ENCODE measurements around the genes SCOC, ELMOD2 and ZNF330.

- RAMPAGE, long total RNA = no peak
- RRBS = 7% methylated on average over 3 of the region's 9 CpGs
PRO-cap:
- standard = no peak
- CoPRO, capped RNA only, 2 experiments = no peak in any of the 2 experiments
- CoPRO, capped and uncapped RNA, 2 experiments = no peak in any of the 2 experiments
- CoPRO, uncapped RNA only, 2 experiments = no peak in any of the 2 experiments
CAGE:
- cytosol, long polyA plus RNA = no peak
- long polyA plus RNA = no peak
- nucleolus, long total RNA = no peak
- nucleus, long polyA plus RNA = no peak
Measured at GRCh38 chr4:139764046-139764550, 98.5 kb downstream of the MGST2 start.

- RAMPAGE, long total RNA = no peak
- RRBS = no CpG with 5 or more reads among the region's 4 CpGs
PRO-cap:
- standard = no peak
- CoPRO, capped RNA only, 2 experiments = no peak in any of the 2 experiments
- CoPRO, capped and uncapped RNA, 2 experiments = no peak in any of the 2 experiments
- CoPRO, uncapped RNA only, 2 experiments = no peak in any of the 2 experiments
CAGE:
- cytosol, long polyA plus RNA = no peak
- long polyA plus RNA = no peak
- nucleolus, long total RNA = no peak
- nucleus, long polyA plus RNA = no peak
Measured at GRCh38 chr4:139875542-139875882, 209.9 kb downstream of the MGST2 start.

GRCh38 chr4:139978592-139979081, 175.3 kb downstream of the MAML3 start:
- RAMPAGE, long total RNA = no peak
- RRBS = no CpG with 5 or more reads among the region's 2 CpGs
PRO-cap:
- standard = no peak
- CoPRO, capped RNA only, 2 experiments = no peak in any of the 2 experiments
- CoPRO, capped and uncapped RNA, 2 experiments = no peak in any of the 2 experiments
- CoPRO, uncapped RNA only, 2 experiments = no peak in any of the 2 experiments
CAGE:
- cytosol, long polyA plus RNA = no peak
- long polyA plus RNA = no peak
- nucleolus, long total RNA = no peak
- nucleus, long polyA plus RNA = no peak

DNA sequence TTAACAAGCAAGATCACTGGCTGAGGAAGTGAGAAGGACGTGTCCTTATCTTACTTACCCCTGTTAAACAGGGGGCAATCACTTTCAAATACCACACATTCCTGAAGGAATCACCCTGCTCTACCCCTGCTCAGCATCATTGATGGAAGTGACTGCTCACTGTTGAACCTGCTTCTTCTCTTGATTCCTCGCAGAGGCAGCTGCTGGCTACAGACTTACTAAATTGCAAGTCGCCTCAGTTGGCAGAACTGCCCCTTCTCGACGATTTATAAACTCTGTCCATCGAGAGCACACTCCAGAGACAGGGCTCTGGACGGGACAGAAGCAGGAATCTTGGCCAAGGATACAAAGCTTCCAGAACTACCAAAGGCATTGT, 165.2 kb downstream of the MAML3 start:
- RAMPAGE, long total RNA = no peak
- RRBS = no CpG with 5 or more reads among the region's 7 CpGs
PRO-cap:
- standard = no peak
- CoPRO, capped RNA only, 2 experiments = no peak in any of the 2 experiments
- CoPRO, capped and uncapped RNA, 2 experiments = no peak in any of the 2 experiments
- CoPRO, uncapped RNA only, 2 experiments = no peak in any of the 2 experiments
CAGE:
- cytosol, long polyA plus RNA = no peak
- long polyA plus RNA = no peak
- nucleolus, long total RNA = no peak
- nucleus, long polyA plus RNA = no peak

- RAMPAGE, long total RNA = no peak
- RRBS = no CpG with 5 or more reads among the region's 4 CpGs
PRO-cap:
- standard = no peak
- CoPRO, capped RNA only, 2 experiments = no peak in any of the 2 experiments
- CoPRO, capped and uncapped RNA, 2 experiments = no peak in any of the 2 experiments
- CoPRO, uncapped RNA only, 2 experiments = no peak in any of the 2 experiments
CAGE:
- cytosol, long polyA plus RNA = no peak
- long polyA plus RNA = no peak
- nucleolus, long total RNA = no peak
- nucleus, long polyA plus RNA = no peak
Measured at GRCh38 chr4:140092796-140093232, 61.2 kb downstream of the MAML3 start.

DNA sequence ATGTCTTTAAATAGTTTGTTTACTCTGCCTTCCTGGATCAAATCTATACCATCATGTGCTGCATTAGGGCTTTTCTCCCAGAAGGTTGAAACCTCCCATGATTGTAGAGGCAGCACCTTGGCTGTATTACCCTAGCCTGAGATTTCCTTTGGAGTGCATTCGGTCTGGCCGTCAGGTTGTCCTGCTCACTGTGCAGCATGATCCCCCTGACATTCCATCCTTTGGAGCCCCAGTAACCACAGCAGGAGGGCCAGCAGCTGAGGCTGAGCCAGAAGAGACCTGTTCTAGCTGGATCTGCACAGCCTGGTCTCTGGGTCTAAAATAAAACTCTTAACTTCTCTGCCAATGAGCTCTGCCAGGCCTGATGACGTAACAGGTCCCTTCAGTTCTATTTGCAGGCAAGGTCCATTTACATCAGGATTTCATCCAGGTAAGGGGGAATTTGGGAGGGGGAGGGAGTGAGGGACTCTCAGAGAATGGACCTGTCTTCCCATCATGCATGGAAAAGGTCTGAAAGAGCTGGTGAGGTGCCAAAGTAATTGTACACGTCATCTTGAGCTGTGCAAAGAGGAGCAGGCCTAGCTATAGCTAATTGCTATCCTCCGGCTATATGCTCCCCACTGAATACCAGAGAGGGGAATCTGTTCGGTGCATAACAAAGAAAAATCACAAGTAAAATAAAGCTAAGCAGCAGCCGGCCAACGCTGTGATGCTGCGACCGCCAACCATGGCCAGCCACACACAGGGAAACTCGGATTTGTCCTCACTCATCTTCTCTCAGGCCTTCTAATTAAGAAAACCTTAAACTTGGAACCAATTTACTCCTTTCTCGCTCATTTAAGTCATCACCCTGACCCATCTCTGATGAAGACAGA, 60.0 kb downstream of the MAML3 start:
- RAMPAGE, long total RNA = no peak
- RRBS = 0% methylated on average over 1 of the region's 12 CpGs
PRO-cap:
- standard = no peak
- CoPRO, capped RNA only, 2 experiments = no peak in any of the 2 experiments
- CoPRO, capped and uncapped RNA, 2 experiments = no peak in any of the 2 experiments
- CoPRO, uncapped RNA only, 2 experiments = no peak in any of the 2 experiments
CAGE:
- cytosol, long polyA plus RNA = no peak
- long polyA plus RNA = no peak
- nucleolus, long total RNA = no peak
- nucleus, long polyA plus RNA = no peak

GRCh38 chr4:140242626-140243214, 88.7 kb upstream of the MAML3 start:
- RAMPAGE, long total RNA = no peak
- RRBS = no CpG with 5 or more reads among the region's 6 CpGs
PRO-cap:
- standard = no peak
- CoPRO, capped RNA only, 2 experiments = no peak in any of the 2 experiments
- CoPRO, capped and uncapped RNA, 2 experiments = no peak in any of the 2 experiments
- CoPRO, uncapped RNA only, 2 experiments = no peak in any of the 2 experiments
CAGE:
- cytosol, long polyA plus RNA = no peak
- long polyA plus RNA = no peak
- nucleolus, long total RNA = no peak
- nucleus, long polyA plus RNA = no peak

DNA sequence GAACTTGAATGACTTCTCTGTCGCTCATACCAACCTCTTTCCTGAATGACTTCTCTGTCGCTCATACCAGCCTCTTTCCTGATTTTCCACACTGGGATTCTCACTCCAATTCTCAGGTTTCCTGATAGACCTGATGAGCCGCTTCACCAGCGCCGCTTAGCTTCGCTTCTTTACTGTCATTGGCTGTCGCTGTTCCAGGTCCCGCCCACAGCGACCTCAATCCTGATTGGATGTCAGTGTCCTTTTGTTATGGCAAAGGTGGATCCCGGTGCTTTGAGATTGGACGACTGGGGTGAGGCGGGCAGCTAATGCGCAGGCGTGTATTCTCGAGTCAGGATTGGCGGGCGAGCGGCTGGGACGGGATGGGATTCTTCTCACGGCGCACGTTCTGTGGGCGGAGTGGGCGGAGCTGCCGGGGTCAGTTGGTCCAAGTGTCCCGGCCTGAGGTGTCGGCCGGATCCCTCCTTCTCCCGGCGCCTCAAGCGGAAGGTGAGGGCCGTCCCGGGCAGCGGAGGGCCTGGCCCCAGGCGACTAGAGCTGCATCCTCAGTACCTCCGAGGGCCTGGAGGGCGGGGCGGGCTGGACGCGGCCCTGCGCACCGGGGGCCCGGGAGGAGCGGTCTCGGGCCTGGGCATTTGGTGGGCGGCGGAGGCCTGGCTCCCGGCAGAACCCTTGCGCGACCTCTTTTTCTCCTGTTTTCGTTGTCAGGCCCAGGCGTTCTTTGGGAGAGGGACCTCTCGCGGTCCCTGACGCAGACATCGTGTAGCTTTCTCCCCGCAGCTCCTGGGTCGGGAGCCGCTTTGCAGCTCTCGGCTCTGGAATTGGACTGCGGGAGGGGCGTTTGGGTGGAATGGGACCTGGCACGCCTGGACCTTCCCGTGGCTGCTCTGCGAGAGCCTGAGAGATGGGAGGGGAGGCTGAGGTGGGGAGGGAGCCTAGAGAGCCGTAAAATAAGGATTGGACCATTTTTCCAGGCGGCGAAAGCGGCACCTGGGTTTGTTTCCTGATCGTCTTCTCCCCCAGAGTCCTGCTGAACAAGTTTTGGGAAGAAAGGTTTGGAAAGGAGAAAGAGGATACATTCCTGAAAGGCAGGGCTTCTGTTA, at the start of gene SCOC:
TSS of gene SCOC (plus strand) at position 418 of the 1,103 bp plus-strand sequence.
- RAMPAGE, long total RNA = start-site peak on the minus strand centred at position 166 of the sequence, 25 bp wide, 42 and 6 reads in 2 replicates; start-site peak on the plus strand centred at position 409 of the sequence, 33 bp wide, 134 and 84 reads in 2 replicates
- RRBS = 2% methylated on average over 12 of the region's 70 CpGs
PRO-cap:
- standard = bidirectional peak, plus-strand start at position 421 of the sequence, minus-strand start at position 175 of the sequence
- CoPRO, capped RNA only, 2 experiments = peak in 2 of 2 experiments; most common plus-strand start position 421 of the sequence (in 2); most common minus-strand start position 158 of the sequence (in 2)
- CoPRO, capped and uncapped RNA, 2 experiments = peak in 2 of 2 experiments; most common plus-strand start position 421 of the sequence (in 2); most common minus-strand start position 158 of the sequence (in 2)
- CoPRO, uncapped RNA only, 2 experiments = peak in 2 of 2 experiments; most common plus-strand start position 430 of the sequence (in 1); most common minus-strand start position 132 of the sequence (in 2)
CAGE:
- cytosol, long polyA plus RNA = start-site peak on the plus strand centred at position 430 of the sequence, 65 bp wide, 661 and 1,215 reads in 2 replicates
- long polyA plus RNA = start-site peak on the minus strand centred at position 152 of the sequence, 49 bp wide, 12 and 50 reads in 2 replicates; start-site peak on the plus strand centred at position 439 of the sequence, 51 bp wide, 145 and 1,470 reads in 2 replicates
- nucleolus, long total RNA = no peak
- nucleus, long polyA plus RNA = start-site peak on the plus strand centred at position 439 of the sequence, 51 bp wide, 186 and 308 reads in 2 replicates

DNA sequence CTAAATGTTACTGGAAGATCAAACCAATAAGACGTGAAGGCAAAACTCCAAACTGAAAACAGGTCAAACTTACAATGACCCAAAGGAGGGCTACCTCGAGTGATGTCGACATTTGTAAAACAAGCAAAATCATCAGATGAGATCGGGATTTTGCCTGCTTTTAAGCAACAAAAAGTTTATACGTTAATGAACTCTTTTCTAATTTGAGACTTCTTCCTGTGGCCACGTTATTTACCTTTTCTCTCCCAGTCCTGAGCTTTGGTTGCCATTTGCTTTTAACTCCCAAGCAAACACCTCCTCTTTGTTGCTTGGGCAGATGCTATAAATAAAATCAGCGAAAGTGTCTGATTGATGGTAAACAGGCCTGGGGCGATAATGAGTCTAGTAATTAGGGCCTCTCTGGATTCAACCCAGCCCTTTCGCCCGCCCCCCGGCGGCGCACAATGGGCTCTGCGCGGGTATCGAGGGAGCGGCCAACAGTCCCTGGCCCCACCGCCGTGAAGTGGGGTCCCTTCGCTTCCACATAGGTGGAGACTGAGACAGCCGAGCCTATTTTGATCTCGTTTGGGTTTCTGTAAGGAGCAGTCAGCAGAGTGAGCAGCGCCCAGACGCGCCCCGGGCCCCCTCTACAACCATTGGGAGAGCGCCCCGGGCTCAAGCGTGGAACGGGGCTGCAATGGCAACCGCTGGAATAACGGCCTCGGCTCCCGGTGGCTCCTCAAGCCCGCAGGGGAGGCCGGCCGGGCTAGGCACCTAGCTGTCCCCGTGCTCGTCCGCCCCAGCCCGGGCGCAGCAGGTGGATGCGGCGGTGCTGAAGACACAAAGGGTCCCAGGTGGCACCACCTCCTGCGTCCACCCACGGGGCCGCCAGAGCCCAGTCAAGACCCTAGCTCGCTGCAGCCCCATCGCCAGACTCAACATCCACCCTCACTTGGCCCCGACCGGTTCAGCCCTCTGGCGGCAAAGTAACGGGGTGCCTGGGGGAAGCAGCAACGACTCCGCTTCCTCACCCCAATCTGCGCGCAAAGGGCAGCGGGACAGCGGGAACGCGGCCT, 652 bp downstream of the CLGN start:
- RAMPAGE, long total RNA = no peak
- RRBS = 5% methylated on average over 12 of the region's 61 CpGs
PRO-cap:
- standard = unidirectional peak, plus-strand start at position 439 of the sequence; bidirectional peak, plus-strand start at position 963 of the sequence, minus-strand start at position 919 of the sequence
- CoPRO, capped RNA only, 2 experiments = peak in 1 of 2 experiments; most common plus-strand start position 479 of the sequence (in 1)
- CoPRO, capped and uncapped RNA, 2 experiments = no peak in any of the 2 experiments
- CoPRO, uncapped RNA only, 2 experiments = no peak in any of the 2 experiments
CAGE:
- cytosol, long polyA plus RNA = no peak
- long polyA plus RNA = no peak
- nucleolus, long total RNA = no peak
- nucleus, long polyA plus RNA = no peak

- RAMPAGE, long total RNA = no peak
- RRBS = 2% methylated on average over 22 of the region's 84 CpGs
PRO-cap:
- standard = bidirectional peak, plus-strand start at chr4:140524168, minus-strand start at chr4:140523928; bidirectional peak, plus-strand start at chr4:140524423, minus-strand start at chr4:140524331; bidirectional peak, plus-strand start at chr4:140524595, minus-strand start at chr4:140524521
- CoPRO, capped RNA only, 2 experiments = peak in 2 of 2 experiments; most common plus-strand start chr4:140524168 (in 2); most common minus-strand start chr4:140524521 (in 2)
- CoPRO, capped and uncapped RNA, 2 experiments = peak in 2 of 2 experiments; most common plus-strand start chr4:140524168 (in 1); most common minus-strand start chr4:140524521 (in 2)
- CoPRO, uncapped RNA only, 2 experiments = no peak in any of the 2 experiments
CAGE:
- cytosol, long polyA plus RNA = start-site peak on the plus strand at chr4:140524163-140524196, 292 and 98 reads in 2 replicates
- long polyA plus RNA = start-site peak on the plus strand at chr4:140524185-140524196, 95 and 161 reads in 2 replicates
- nucleolus, long total RNA = no peak
- nucleus, long polyA plus RNA = start-site peak on the plus strand at chr4:140524174-140524229, 162 and 217 reads in 2 replicates
Measured at GRCh38 chr4:140523646-140524888, at the start of gene ELMOD2. ELMOD2 (plus strand) TSS chr4:140524168.

DNA sequence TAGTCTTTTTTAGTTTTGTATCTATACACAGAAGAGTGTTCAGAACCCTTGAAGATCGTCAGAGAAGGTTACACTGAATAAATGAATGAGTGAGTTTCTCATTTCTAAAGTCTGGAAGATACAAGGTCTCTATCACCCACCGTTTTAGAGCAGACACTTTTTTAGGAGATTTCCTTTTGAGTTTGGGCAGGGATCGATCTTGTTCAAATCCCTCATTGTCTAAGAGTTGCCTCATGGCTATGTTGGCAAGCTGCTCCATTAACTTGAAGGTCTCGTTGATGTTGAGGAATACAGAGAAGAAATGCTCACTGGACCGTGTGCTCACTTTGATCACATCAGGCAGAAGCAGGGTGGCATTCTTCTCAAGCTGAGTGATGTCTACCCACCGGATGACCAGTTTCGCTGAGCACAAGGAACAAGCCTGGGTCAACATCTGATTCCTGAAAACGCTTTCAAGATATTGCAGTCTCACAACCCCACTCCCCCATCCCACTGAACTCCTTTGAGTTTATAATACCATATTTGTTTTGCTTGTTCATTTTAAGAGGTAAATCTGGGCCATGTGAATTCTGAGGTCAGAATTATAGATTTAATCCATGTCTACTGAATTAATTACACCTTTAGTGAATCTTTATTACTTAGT, 77.3 kb downstream of the TBC1D9 start:
- RAMPAGE, long total RNA = no peak
- RRBS = no CpG with 5 or more reads among the region's 8 CpGs
PRO-cap:
- standard = no peak
- CoPRO, capped RNA only, 2 experiments = no peak in any of the 2 experiments
- CoPRO, capped and uncapped RNA, 2 experiments = no peak in any of the 2 experiments
- CoPRO, uncapped RNA only, 2 experiments = no peak in any of the 2 experiments
CAGE:
- cytosol, long polyA plus RNA = no peak
- long polyA plus RNA = no peak
- nucleolus, long total RNA = no peak
- nucleus, long polyA plus RNA = no peak

- RAMPAGE, long total RNA = no peak
- RRBS = 50% methylated on average over 15 of the region's 57 CpGs
PRO-cap:
- standard = no peak
- CoPRO, capped RNA only, 2 experiments = no peak in any of the 2 experiments
- CoPRO, capped and uncapped RNA, 2 experiments = no peak in any of the 2 experiments
- CoPRO, uncapped RNA only, 2 experiments = no peak in any of the 2 experiments
CAGE:
- cytosol, long polyA plus RNA = no peak
- long polyA plus RNA = no peak
- nucleolus, long total RNA = no peak
- nucleus, long polyA plus RNA = no peak
Measured at GRCh38 chr4:140755543-140756185, 521 bp downstream of the TBC1D9 start.

DNA sequence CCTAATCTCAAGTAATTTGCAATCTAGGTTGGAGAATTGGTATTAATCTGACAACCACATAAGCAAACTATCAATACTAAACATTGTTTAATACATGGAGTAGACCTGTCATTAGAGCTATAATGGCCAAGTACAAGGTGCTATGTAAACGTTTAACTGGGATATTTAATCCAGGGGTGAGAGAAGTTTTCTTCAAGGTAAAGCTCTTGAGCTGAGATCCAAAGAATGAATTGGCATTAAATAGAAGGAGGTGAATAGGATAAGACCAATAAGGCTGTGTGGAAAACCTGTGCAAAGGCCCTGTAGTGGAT, 93.8 kb upstream of the TBC1D9 start:
- RAMPAGE, long total RNA = no peak
- RRBS = no CpG with 5 or more reads among the region's 1 CpG
PRO-cap:
- standard = no peak
- CoPRO, capped RNA only, 2 experiments = peak in 2 of 2 experiments; most common plus-strand start position 210 of the sequence (in 2)
- CoPRO, capped and uncapped RNA, 2 experiments = peak in 2 of 2 experiments; most common plus-strand start position 210 of the sequence (in 2)
- CoPRO, uncapped RNA only, 2 experiments = peak in 2 of 2 experiments; most common plus-strand start position 210 of the sequence (in 2)
CAGE:
- cytosol, long polyA plus RNA = no peak
- long polyA plus RNA = no peak
- nucleolus, long total RNA = no peak
- nucleus, long polyA plus RNA = no peak

GRCh38 chr4:140994055-140994404, 139.2 kb downstream of the RNF150 start:
- RAMPAGE, long total RNA = no peak
- RRBS = no CpG with 5 or more reads among the region's 1 CpG
PRO-cap:
- standard = no peak
- CoPRO, capped RNA only, 2 experiments = no peak in any of the 2 experiments
- CoPRO, capped and uncapped RNA, 2 experiments = no peak in any of the 2 experiments
- CoPRO, uncapped RNA only, 2 experiments = no peak in any of the 2 experiments
CAGE:
- cytosol, long polyA plus RNA = no peak
- long polyA plus RNA = no peak
- nucleolus, long total RNA = no peak
- nucleus, long polyA plus RNA = no peak

DNA sequence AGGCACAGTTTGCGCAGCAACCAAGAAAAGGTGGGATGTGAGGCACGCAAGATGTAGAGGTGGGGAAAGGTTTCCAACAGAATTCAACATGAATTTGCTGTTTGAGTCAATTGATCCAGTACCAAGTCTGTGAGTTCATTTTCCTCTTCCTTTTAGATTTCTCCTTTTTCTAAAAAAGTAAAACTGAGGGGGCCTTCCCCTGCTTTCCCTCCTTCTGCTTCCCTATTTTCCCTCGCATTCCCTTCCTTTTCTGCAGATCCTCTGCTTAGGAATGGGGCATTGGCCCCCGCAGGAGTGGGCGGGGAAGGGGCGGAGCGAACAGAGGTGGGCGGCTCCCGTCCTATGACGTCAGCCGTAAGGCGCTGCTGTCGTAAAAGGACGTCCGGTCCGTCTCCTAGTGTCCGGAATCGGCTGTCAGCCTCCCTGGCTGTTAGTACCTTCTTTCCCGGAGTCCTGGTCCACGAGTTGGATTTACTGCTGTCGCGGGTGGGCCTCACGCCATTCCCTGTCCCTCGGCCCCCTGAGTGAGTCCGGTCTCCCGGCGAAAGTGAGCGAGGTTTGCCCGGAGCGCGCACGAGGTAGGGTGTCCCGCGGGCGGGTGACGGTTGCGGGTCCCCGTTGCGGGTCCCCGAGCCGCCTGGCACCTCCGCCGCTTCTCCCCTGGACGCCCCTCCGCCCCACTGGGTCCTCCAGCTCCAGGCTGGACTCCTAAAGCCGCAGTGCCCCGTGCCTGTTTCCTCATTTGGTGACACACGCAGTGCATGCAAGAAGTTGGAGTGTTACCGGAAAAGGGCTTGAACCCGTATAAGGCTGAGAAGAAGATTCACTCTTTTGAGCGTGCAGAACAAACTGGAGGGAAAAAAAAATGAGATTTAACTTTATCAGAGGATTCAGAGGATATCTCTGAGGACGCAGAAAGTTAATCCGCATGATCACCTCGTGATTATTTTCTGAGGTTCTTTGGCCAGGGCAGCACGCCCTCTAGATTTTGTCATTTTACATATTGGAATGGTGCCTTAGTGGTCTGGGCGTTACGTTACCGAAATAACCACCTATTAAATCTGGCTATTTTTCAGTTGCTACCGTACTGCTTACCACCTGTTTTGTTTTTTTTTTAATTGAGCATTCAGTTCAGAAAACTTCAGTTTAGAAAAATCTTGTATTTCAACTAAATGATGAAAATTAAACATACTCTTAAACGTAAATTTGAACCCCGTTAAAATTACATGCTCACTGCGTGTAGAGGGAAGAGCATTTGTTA, at the start of gene ZNF330:
TSS of gene ZNF330 (plus strand) at position 365 of the 1,261 bp plus-strand sequence.
- RAMPAGE, long total RNA = start-site peak on the plus strand centred at position 392 of the sequence, 51 bp wide, 714 and 158 reads in 2 replicates
- RRBS = 4% methylated on average over 4 of the region's 62 CpGs
PRO-cap:
- standard = bidirectional peak, plus-strand start at position 407 of the sequence, minus-strand start at position 273 of the sequence; bidirectional peak, plus-strand start at position 742 of the sequence, minus-strand start at position 744 of the sequence; unidirectional peak, minus-strand start at position 952 of the sequence
- CoPRO, capped RNA only, 2 experiments = peak in 2 of 2 experiments; most common plus-strand start position 373 of the sequence (in 2); most common minus-strand start position 288 of the sequence (in 2)
- CoPRO, capped and uncapped RNA, 2 experiments = peak in 2 of 2 experiments; most common plus-strand start position 373 of the sequence (in 2); most common minus-strand start position 952 of the sequence (in 2)
- CoPRO, uncapped RNA only, 2 experiments = peak in 2 of 2 experiments; most common plus-strand start position 373 of the sequence (in 1); most common minus-strand start position 288 of the sequence (in 2)
CAGE:
- cytosol, long polyA plus RNA = start-site peak on the plus strand centred at position 399 of the sequence, 69 bp wide, 3,854 and 3,462 reads in 2 replicates
- long polyA plus RNA = start-site peak on the plus strand centred at position 399 of the sequence, 70 bp wide, 3,139 and 4,929 reads in 2 replicates
- nucleolus, long total RNA = no peak
- nucleus, long polyA plus RNA = start-site peak on the plus strand centred at position 403 of the sequence, 61 bp wide, 1,236 and 949 reads in 2 replicates

DNA sequence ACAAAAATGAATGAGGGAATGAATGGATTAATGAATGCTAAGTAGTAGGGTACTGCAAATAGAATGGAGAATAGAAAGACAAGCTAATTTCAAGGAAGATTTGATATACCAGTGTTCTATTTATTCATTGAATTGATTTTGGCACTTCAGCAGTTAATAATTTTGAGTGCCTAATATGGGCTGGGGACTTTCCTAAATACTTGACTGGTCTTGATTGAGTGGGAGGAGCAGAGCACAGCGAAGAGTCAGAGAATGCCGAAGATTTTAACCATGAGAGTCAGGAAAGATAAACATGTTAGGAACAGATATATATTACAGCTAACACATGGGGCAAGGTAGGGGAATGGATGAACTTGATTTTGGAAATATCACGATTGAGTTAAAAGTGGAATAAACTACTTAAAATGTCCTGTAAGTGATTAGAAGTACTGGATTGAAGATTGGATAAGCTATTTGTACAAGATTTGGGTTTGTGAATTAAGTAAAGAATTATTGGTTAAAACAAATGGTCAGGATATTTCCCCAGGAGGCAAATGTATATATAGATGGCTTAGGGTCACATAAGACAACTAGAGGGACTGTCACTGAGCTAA, 10.7 kb downstream of the IL15 start:
- RAMPAGE, long total RNA = no peak
- RRBS = no CpG with 5 or more reads among the region's 3 CpGs
PRO-cap:
- standard = no peak
- CoPRO, capped RNA only, 2 experiments = no peak in any of the 2 experiments
- CoPRO, capped and uncapped RNA, 2 experiments = no peak in any of the 2 experiments
- CoPRO, uncapped RNA only, 2 experiments = no peak in any of the 2 experiments
CAGE:
- cytosol, long polyA plus RNA = no peak
- long polyA plus RNA = no peak
- nucleolus, long total RNA = no peak
- nucleus, long polyA plus RNA = no peak

- RAMPAGE, long total RNA = no peak
- RRBS = no CpG with 5 or more reads among the region's 11 CpGs
PRO-cap:
- standard = no peak
- CoPRO, capped RNA only, 2 experiments = no peak in any of the 2 experiments
- CoPRO, capped and uncapped RNA, 2 experiments = no peak in any of the 2 experiments
- CoPRO, uncapped RNA only, 2 experiments = no peak in any of the 2 experiments
CAGE:
- cytosol, long polyA plus RNA = no peak
- long polyA plus RNA = no peak
- nucleolus, long total RNA = no peak
- nucleus, long polyA plus RNA = no peak
Measured at GRCh38 chr4:141853157-141853794, 216.9 kb downstream of the IL15 start.

Measured in K562 (cell line).